Thoracic aorta (tissue), 1 donor: ENCODE measurements around the genes SOAT1 and XPR1.

DNA sequence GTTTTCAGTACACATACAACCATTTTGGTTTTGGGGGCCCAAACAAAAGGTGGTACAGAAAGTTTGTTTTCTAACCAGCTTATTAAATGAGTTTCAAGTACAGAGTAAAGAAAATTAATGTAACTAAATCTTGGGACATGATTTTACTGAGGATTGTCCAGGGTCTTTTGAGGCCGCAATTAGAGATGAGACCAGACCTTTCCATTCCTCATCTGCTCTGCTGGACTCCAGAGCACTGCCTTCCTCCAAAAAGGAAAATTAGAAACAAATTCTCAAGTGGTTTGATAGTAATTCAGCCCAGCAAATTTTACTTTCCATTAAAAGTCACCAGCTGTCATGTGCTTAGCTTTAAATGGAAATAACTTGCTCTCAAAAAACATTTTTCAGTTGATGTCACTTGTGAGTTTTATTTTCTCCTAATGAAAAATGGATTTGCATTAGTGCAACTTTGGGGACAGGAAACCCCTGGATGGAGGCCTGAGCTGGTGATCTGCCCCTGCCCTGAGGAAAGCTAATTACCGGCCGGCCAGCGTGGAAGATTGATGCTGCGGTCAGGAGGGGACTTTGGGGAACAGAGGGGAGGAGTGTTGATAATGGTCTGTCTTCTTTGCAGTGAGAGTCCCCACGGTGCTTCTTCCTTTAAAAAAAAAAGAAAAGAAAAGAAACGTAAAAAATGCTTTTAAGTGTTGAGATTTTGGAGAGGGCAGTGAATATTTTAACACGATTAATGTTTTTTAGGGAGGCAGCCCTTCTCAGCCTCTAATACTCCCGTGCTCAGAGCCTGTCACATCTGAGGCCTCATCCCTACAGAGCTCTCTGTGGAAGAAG, 66.8 kb upstream of the ANGPTL1 start:
- RAMPAGE, long total RNA: no peak

DNA sequence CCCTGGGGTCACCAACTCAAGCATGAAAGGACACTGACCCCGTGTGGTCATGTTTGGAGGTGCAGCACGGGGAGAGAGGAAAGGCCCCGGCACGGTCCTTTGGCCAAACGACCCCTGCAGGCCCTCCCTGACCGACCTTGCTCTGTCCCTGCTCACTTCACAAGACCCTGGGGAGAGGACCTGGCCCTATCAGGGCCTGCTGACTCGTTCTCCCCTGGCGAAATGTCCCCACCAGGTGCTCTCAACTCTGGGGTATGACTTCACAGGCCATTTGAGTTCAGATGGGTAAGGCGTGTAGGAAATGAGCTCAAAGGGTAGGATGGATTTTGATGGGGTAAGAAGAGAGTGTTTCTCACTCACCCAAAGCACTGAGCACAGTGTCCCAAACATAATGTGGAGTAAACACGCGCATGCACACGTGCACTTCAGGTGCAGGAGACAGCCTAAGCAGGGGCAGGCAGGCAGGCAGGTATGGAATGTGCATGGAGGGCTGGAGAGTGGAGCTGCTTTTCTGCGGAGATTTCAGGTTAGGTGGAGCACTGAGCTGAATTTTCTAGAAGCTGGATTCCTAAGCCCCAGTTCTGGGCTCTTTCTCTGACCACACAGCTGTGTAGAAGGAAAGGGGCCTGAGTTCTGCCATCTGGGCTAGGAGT, 22.7 kb upstream of the FAM20B start:
- RAMPAGE, long total RNA: no peak

DNA sequence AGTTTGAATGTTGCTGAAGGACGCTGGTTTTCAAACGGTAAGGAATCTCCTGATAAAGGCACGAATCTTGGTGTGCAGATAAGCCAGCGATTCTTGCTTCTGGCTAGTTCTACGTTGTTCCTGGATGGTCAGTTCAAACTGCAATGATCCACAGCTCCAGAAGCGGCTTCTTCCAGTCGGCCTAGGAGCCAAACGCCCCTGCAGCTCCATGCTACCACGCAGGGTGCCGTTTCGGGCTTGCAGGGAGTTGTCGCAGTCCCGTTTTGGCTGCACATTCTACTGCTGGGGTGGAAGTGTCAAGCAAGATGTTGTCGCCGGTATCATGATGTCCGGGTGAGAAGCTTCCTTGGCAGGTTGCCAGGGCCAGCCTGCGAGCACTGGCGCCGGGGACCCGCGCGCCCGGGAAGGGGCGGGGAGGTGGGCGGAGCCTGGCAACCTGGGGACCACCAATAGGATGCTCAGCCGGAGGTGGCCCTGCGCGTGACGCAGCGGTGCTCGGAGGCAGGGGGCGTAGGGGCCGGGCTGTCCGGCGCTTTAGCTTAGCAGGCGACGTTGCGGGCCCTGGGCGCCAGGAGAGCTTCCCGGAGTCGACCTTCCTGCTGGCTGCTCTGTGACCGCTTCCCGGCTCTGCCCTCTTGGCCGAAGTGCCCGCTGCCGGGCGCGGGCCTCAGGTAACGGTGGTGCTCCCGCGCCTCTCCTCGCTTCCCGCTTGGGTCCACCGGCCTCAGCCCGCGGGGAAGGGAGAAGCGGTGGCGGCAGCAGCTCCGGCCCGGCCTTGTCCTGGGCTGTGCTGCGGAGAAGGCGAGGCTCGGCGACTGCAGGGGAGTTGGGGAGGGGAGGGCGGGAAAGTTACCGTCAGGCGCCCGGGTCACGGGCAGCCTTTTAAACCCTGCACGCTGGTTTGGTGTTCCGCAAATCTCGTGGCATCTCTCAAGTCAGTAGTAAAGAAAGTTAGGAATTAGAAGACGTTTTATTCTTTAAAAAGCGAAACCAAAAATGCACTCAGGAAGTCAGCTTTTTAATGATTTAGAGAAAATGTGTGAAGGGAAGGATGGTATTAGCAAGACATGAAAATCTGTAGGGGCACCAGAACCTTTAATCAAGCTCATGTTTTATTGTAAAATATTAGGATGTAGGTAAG, at the start of gene SOAT1:
Gene SOAT1, plus strand, starts transcription at position 532 of the 1,141 bp plus-strand sequence.
- RAMPAGE, long total RNA: start-site peak on the plus strand centred at position 566 of the sequence, 58 bp wide, 608 reads

- RAMPAGE, long total RNA: no peak
Measured at GRCh38 chr1:179550786-179551807, 24.7 kb downstream of the NPHS2 start.

- RAMPAGE, long total RNA: no peak
Measured at GRCh38 chr1:179876018-179876921, 1.3 kb downstream of the TOR1AIP2 start.

DNA sequence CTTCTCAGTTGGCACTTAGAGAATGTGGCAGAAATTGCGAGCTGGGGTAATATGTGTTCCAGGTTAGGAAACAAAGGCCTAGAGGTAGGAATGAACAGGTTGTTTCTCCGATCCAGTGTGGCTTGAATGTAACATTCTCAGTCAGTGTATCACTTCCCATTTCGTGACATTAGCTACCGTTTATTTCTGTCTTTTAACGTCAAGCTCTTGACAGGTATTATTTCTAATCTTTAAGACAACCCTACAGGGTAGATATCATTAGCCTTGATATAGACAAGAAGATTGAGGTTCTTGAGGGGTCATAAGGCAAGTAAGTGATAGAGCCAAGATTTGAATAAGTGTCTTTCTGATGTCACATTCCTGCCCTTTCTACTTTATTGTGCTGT, 2.8 kb upstream of the CEP350 start:
- RAMPAGE, long total RNA: no peak

- RAMPAGE, long total RNA: no peak
Measured at GRCh38 chr1:179954979-179955760, 560 bp downstream of the CEP350 start.

DNA sequence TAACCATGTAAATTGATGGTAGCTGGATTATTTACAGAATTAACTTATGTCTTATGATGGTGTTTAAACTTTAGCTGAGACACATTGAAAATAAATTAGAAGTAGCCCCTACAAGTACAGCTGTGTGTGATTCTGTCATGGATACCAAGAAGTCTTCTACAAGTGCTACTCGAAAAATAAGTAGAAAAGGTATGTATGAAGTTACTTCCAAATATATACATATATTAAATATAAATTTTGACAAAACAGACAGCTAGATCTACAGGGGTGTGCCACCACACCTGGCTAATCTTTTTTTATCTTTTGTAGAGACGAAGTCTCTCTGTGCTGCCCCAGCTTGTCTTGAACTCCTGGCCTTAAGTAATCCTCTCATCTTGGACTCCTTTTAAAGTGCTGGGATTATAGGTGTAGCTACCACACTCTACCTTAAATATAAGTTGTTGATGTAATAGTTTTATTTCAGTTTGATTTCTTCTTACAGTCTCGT, 35.9 kb downstream of the CEP350 start:
- RAMPAGE, long total RNA: start-site peak on the plus strand centred at position 120 of the sequence, 123 bp wide, 39 reads

DNA sequence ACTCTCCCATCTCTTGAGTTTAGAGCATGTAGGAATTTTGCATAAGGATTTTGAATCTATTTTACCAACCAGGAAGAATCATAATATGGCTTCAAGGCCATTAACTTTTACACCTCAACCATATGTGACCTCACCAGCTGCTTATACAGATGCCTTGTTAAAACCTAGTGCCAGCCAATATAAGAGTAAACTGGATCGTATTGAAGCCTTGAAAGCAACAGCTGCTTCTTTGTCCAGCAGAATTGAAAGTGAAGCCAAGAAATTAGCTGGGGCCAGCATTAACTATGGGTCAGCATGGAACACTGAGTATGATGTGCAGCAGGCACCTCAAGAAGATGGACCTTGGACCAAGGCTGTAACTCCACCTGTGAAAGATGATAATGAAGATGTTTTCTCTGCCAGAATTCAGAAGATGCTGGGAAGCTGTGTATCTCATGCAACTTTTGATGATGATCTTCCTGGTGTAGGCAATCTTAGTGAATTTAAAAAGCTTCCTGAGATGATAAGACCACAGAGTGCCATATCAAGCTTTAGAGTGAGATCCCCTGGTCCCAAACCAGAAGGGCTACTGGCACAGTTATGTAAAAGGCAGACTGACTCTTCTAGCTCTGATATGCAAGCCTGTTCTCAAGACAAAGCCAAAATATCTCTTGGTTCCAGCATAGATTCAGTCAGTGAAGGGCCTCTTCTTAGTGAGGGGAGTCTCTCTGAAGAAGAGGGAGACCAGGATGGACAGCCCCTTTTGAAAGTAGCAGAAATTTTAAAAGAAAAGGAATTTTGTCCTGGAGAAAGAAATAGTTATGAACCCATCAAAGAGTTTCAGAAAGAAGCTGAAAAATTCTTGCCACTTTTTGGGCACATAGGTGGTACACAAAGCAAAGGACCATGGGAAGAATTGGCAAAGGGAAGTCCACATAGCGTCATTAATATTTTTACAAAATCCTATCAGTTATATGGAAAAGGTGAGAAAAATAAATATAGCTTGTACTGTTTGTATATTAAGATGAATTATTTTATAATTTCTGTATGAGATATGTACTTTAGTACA, 65.8 kb downstream of the CEP350 start:
- RAMPAGE, long total RNA: start-site peak on the plus strand centred at position 297 of the sequence, 757 bp wide, 47 reads

DNA sequence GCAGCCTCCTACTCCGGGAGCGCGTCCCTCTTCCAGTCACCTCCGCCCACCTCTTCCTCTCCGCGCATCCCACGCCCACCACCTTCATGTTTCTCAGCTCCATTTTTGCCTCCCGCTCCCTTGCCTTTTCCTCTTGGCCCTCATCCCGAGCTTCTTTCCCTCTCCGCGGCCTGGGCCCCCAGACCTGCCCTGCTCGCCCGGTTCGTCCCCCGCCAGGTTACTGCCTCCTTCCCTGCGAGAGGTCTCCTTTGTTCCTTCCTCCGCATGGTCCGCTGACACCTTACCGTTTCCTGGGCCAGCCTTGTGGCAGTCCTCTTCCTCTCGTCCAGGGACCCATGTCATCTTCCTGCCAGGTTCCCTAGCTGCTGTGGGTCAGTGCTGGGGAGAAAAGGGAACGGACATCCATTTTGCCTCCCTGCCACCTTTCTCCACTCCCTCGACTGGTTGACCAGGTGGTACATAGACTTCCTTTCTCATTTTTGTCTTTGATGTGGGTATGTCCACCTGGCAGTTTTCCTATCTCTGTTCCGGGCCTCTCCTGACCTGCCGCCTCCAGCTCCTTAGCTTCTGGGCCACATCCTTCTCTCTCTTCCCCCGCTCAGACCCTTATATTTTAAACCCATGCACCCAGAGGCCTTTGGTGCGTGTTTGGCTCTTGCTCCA, 700 bp downstream of the QSOX1 start:
- RAMPAGE, long total RNA: no peak

DNA sequence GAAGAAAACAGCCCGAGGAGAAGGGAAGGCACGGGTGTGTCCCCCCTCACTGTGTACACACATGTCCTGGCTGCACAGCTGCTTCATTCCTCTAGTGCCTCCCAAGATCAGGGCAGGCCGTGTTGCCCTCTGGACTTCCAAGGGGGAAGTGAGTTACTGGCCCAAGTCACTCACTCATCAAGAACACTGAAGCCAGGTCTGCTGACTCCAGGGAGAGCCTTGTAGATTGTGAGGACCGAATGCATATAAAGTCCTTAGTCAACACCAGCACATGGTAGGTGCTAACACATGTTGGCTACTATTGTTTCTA, 39.8 kb downstream of the LHX4 start:
- RAMPAGE, long total RNA: no peak

- RAMPAGE, long total RNA: no peak
Measured at GRCh38 chr1:180598541-180599080, 33.2 kb upstream of the XPR1 start.

DNA sequence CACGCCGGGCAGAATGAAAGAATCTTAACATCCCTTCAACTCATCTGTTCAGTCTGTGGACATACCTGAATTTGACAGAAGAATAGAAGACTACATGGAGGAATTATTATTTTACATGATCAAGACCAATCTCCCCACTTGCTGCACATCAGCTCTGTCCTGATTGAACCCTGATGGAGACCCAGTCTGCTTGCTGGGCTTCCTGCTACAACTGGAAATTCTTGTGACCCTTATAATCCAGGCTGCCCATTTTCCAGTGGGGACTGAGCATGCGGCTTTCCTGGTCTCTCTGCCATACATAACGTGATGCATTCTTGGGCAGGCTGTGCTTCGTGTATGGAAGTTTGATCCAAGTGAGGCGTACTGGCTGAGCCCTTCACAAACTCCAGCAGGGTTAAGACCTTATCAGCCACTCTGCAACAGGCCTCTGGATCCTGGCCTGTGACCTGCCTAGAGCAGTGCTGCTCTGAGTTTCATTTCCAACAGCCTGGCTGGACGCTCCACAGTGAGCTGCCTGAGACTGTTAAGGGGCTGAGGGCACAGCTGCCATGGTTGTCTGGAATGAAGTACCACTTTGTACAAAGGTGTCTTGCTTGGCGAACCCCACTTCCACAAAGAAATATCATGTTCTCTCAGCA, 28.7 kb upstream of the XPR1 start:
- RAMPAGE, long total RNA: no peak

DNA sequence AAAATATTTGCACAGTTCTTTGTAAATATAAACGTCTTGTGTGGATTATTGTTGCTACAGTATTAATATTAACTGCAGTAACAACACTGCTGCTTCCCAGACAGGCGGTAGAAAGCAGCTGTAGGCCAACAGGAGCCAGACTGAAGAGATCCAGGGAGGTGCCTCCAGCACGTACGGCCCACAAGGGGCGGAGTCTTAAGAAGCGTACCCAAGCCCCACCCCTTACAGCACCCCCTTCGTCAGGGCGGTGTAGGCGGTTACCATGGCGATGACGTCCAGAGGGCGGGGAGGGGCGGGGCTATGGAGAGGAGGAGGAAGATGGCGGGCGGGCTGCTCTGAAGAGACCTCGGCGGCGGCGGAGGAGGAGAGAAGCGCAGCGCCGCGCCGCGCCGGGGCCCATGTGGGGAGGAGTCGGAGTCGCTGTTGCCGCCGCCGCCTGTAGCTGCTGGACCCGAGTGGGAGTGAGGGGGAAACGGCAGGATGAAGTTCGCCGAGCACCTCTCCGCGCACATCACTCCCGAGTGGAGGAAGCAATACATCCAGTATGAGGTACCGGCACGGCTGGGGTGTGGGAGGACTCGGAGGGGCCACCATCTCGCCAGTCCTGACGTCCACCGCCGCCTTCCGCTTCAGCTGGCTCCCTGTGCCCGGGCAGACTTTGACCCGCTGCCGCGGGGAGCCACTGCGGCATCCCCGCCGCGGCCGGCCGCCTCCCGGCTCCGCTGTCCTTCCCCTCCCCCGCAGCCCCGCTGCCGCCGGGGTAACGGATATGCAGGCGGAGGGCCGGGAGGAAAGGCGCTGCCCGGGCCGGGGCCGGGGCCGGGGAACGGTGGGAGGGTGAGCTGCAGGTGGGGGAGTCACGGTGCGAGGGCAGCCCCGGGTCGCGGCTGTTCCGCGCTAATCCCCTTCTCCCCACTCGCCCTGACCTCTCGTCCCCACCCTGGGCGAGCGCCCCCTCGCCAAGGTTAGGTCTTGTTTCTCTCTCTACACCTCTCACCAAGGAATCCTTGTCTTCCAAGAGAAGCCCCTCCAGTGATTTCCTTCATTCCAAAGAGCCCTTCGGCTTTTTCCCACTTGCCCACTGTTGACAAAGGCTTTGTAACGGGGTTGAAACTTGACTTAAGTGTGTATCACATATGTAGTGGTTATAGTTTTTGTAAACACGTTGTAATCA, at the start of gene XPR1:
Gene XPR1, plus strand, starts transcription at position 301 of the 1,174 bp plus-strand sequence.
- RAMPAGE, long total RNA: start-site peak on the plus strand centred at position 350 of the sequence, 100 bp wide, 626 reads

GRCh38 chr1:180911529-180911870, 1.2 kb upstream of the KIAA1614 start:
- RAMPAGE, long total RNA: no peak

DNA sequence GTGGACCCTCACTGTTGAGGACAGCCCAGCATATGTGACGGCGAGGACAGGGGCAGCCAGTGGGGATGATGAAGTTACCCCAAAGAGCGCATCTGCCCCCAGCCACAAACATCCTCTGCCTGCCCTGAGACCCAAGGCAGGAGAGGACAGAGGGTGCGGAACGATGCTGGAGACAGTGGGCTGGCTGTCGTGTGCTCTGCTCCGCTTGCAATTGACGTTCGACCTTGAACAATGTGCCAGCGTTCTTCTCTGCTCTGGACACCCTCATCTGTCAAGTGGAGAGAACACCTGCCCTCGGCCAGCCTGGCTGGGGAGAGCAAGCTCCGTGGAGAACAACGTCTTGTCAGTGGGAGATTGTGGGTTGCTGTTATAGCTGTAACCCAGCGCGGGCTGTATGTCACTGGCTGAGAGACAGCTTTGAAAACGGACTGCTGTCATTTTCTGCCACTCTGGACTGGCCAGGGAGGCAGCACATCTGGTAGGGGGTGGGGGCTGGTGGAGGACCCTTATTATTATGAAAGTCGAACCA, 14.6 kb downstream of the KIAA1614 start:
- RAMPAGE, long total RNA: no peak

DNA sequence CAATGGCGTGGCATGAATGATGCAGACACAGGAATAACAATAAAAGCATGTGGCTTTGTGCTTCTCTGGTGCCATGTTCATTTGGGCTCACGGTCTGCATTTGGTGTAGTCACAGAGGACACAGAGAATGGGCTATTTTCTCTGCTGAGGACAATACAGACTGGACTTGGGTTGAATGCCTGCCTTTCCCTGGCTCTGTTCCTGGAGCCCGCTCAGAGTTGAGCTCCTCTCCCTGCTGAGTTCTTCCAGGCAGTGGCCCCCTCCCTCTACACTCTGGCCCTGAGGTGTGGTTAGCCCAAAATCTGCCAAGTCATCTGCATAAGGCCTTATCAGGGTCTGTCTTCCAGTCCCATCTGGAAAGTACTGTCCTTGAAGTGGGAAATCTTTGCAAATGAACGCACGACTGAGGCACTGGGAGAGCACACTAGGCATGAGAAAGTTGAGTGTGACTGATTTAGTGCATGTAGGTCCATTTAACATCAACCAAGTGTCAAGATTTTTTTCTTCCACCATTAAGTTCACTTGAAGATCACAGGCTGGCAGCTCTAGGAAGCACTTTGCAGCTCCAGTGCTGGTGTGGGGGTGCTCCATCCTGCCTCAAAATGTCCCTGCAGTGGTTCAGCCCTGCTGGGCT, 41.3 kb downstream of the IER5 start:
- RAMPAGE, long total RNA: no peak

DNA sequence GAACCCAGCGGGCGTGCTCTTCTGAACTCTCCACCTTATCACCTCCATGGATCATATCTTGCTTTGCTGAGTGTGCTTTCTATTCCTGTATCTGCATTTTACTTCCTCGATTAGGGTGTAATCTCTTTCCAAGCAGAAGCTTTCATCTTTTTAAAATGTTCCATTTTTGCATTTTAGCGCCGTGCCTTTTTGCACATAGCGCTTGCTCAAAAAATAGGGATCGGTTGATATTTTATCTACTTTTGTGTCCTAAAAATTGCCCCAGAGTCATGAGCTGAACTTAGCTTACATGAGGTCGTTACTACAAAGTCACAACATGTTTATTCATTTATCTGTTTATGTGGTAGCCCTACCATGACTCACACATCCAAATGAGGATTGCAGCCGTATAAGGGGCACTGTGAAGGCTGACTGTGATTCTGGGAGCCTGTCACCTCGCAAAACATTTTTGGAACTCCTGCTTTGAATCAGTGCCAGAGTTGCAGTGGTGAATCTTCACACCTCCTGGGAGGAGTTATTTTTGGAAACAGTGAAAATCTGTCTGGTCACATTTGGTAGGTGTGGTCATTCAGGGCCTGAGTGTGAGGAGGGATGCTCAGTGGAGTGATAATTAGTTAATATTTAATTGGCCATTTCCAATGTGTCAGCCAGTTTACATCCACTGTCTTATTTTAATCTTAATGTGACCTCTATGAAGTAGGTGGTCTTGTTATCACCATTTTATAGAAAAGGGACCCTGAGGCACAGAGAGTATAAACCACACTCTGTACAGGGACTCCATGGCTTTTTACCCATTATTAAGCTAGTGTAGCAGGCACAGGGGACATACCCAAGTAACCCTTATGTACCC, 63.4 kb downstream of the IER5 start:
- RAMPAGE, long total RNA: no peak

- RAMPAGE, long total RNA: no peak
Measured at GRCh38 chr1:181222999-181223333, 134.5 kb downstream of the IER5 start.

DNA sequence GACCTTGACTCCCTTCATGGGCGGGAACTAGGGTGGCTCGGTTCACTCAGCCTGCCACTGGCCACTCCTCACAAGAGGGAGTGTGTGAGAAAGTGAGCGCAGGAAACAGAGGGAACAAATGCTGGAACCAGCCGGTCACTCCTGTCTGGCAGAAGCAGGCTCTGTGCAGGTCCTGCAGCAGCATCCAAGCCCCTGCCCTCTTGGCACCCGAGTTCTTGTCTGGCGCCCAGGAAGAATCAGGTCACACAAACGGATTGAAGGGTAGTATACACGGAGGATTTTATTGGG, 58.9 kb downstream of the ZNF648 start:
- RAMPAGE, long total RNA: no peak